Metanephros (tissue), 2 donors: Measurements from ENCODE around the genes CHTF18, GNG13, TPSAB1 and TPSD1.

GRCh38 chr16:680932-681287 is 700 bp downstream of the STUB1 start:
- RAMPAGE, long total RNA, result no peak

- RAMPAGE, long total RNA, result no peak
These were observed 1.4 kb downstream of the STUB1 start for GRCh38 chr16:681288-682272.

- RAMPAGE, long total RNA, result no peak
These were observed 2.6 kb downstream of the RPUSD1 start for GRCh38 chr16:785135-786472.

- RAMPAGE, long total RNA, result no peak
These were observed at the start of gene CHTF18 for GRCh38 chr16:788507-789031. CHTF18 (plus strand) TSS chr16:788620.

DNA sequence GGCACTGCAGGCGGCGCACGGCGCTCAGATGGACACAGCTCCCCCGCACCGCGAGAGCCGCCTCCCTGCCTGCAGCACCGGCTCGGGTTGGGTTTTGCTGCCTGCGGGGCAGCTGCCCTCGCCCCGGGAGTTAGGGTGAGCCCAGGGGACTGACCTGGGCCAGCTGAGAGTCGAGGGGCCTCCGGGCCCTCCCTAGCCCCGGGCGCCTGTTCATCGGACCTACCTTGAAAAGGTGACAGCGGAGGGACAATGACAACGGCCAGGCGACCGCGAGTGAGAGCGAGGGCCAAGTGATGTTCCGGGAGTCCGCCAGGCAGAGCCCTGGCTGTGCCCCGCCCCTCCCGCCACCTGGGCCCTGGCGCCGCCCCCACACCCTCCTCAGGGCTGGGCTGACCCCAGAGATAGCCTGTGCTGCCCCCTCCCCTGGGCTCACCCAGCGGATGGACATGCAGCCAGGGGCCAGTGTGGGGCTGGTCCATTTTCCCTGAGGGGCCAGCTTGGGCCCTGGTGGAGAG is at the start of gene GNG13:
TSS of gene GNG13 (minus strand) at position 292 of the 515 bp plus-strand sequence.
- RAMPAGE, long total RNA, result no peak

GRCh38 chr16:861758-862105 is 61.2 kb upstream of the GNG13 start:
- RAMPAGE, long total RNA, result no peak

- RAMPAGE, long total RNA, result no peak
These were observed 50.2 kb downstream of the LMF1 start for GRCh38 chr16:920437-921133.

DNA sequence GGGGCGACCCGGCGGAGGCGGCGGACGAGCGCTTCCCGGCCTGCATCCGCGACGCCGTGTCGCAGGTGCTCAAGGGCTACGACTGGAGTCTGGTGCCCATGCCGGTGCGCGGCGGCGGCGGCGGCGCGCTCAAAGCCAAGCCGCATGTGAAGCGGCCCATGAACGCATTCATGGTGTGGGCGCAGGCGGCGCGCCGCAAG is 410 bp downstream of the SOX8 start:
- RAMPAGE, long total RNA, result no peak

DNA sequence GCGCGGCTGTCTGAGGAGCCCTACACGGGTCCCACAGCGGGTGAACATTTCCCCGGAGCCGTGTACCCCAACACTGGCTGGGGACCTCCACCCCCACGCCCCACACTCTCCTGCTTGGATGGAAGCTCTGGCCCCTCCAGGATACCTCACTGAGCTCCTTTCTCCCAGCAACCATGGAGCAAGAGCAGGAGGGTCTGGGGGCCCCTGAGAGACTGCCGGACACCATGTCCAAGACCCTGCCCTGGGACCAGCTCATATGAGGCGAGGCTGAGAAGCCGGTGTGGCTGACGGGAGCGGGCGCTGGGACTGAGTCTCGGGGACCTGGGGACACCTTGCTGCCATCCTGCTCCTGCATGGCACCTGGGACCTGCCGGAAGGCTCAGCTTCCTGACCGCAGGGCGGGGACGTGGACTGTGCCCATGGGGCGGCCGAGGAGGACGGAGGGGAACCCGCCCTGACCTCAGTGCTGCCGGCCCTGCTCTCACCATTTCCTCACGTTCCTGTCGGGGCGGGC is 44.2 kb upstream of the SSTR5 start:
- RAMPAGE, long total RNA, result no peak

DNA sequence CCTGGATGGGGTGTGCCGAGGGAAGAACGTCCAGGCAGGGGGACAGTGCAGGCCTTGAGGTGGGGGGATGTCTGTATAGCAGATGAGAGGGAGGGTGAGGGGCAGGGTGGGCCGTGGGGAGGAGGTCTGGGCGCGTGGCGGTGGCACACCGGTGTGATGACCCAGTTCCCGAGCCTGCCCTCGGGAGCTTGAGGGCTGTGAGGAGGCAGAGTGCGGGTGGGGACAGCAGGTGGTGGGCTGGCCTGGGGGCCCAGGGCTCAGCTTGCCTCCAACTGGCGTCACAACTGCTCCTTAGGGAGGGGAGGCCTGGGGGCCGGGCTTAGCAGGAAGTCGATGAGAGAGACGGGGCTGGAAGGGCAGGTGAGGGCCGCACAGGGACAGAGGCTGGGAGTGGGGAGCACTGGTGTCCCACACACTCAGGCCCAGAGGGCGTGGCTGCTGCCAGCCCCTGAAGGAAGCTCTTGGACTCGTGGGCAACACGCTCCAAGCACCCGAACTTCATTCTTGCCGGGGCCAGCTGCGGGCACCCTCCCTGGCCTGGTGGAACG is 6.5 kb downstream of the CACNA1H start:
- RAMPAGE, long total RNA, result no peak

DNA sequence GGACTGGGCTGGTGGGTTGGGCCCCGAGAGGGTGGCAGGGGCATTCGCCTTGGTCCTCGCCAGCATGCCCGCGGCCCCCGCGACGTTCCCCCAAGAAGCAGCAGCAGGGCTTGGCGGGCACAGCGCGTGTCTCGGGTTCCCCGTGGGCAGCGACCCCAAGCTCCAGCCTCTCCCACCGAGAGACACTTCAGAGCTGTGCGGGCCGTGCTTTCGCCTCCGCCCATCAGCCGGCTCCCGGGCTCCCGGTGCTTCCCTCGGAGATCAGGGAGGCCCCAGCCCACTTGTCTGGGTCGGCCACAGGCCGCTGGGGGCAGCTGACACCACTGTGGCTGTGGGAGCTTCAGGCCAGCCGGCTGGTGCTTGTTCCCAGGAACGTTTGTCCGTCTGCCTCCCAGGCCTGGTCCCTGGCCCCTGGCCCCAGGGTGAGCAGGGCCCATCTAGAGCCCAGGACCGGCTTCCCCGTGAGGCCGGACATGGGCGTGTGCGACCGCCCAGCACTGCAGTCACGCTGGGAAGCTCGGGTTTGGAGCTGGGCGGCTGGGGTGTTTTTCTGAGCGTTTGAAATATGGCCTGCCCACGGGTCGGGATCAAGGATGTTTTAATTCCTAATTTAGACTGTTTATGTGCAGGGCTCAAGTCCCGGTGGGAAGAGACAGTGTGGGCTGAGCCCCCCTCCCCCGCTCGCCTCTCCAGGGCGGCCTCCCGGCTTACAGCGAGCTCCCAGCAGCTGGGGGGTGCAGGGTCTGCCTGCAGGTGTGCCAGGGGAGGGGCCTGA is 16.7 kb downstream of the CACNA1H start:
- RAMPAGE, long total RNA, result no peak

DNA sequence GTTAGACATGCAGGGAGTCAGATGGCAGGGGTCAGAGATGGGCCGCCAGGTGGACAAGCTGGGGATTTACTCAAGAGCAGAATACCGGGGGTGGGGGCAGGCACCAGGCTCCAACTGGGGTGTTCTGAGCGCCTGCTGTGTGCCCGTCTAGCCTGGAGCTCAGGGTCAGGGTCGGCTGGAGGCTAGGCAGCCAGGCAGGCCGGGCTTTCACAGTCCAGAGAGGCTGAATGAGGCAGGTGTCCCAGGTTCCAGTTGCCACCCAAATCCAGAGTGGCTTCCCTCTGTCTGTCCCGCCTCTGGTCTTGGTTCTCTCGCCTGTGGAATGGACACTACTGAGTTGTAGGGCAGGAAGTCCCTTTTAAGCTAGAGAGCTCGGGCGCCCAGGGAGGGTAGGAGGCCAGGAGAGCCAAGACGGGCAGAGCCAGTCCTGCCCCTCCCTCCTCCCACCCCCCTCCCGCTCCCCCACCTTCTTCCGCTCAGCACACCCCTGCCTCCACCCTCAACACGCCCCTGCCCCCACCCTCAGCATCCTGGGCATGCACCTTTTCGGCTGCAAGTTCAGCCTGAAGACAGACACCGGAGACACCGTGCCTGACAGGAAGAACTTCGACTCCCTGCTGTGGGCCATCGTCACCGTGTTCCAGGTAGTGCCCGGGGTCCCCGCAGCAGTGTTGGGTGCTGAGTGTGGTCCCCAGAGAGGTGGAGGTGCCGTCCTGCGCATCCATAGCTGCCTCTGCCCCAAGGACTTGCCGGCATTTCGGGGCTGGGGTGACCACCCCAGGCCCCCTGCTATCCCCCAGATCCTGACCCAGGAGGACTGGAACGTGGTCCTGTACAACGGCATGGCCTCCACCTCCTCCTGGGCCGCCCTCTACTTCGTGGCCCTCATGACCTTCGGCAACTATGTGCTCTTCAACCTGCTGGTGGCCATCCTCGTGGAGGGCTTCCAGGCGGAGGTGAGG is 18.3 kb downstream of the TPSG1 start:
- RAMPAGE, long total RNA, result no peak

DNA sequence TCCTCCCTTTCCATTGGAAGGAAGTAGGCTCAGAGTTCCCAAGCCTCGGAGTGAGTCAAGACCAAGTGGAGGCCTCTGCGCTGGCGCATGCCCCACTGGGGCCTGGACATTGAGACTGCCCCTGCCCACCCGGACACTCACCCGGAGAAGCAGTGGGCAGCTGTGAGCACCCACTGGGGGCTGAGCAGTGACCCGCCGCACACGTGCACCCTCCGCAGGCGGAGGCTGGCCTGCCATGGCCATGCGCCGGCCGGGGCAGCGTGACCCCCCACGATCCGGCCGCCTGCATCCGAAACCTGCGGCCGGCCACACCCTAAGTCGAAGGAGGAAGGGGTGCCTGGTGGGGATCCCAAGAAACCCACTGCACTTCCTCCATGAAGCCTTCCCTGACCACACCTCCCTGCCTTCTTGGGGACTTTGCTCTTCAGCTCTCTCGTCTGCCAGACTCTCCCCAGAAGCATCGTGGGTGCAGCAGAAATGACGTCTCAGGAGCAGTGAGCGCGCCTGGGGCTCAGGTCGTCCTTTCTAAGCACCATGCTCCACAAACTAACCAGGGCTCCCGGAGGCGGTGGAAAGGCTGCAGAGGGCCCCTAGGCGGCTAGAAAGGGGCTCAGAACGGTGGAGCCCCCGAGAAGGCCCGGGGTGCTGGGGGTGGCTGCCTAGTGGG is 1.7 kb downstream of the TPSG1 start:
- RAMPAGE, long total RNA, result no peak

- RAMPAGE, long total RNA, result no peak
These were observed at the start of gene TPSAB1 for GRCh38 chr16:1240439-1240998. TPSAB1 (plus strand) TSS chr16:1240705.

- RAMPAGE, long total RNA, result no peak
These were observed at the start of gene TPSD1 for GRCh38 chr16:1255776-1256274. TPSD1 (plus strand) TSS chr16:1256069.

DNA sequence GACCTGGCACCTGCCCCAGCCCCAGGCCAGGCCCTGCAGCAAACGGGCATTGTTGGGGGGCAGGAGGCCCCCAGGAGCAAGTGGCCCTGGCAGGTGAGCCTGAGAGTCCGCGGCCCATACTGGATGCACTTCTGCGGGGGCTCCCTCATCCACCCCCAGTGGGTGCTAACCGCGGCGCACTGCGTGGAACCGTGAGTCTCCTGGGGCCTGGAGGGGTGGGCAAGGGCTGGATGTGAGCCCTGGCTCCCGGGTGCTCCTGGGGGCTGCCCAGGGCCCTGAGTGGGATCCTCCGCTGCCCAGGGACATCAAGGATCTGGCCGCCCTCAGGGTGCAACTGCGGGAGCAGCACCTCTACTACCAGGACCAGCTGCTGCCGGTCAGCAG is 620 bp downstream of the TPSD1 start:
- RAMPAGE, long total RNA, result no peak

- RAMPAGE, long total RNA, result no peak
These were observed 20.2 kb upstream of the UBE2I start for GRCh38 chr16:1289132-1289747.

GRCh38 chr16:1314492-1314766 is 5.0 kb downstream of the UBE2I start:
- RAMPAGE, long total RNA, result no peak

DNA sequence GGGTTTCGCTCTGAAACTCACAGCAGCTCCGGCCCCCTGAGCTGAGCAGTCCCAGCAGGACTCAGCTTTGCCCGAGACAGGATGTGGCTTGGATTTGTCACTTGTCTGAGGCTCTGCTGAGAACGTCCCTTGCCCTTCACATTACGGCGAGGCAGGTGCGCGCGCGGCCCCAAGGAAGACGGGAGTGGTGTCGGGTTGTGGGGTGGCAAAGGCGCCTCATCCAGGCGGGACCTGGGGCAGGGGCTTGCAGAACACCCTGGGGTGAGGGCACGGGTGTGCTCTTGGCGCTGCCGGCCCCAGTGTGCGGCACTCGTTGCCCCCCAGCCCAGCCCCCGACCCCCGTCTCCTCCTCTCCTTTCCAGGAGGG is 5.6 kb downstream of the UBE2I start:
- RAMPAGE, long total RNA, result no peak

GRCh38 chr16:1332303-1333013 is 987 bp upstream of the BAIAP3 start:
- RAMPAGE, long total RNA, result no peak